H9 (cell line): ENCODE data around the genes CCDC88C and NDUFB1.

DNA sequence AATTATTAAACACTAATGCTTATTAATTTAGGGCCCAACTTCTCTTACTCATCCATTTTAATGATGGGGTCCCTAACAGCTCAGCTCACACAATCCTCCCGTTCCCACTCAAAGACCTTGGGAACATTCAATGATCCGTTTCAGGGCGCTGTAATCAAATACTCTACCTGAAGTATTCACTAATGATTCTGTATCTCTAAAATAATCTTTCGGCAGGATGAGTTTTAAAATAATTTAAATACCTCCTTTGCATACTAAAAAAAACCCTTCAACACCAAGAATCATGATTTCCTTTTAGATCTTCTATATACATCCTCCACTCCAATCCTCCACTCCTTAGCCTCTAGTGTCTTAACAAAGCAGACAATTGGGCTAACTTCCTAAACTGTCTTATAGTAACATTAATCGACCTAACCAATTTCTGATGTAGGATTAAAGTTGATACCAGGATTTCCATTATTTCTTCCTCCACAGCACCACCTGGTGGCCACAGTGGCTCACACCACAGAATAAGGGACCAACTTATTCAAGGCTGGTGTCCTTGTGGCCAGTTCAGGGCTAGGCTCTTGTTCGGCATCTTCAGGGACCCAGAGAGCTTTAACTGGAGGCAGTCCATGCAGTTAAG, 41.8 kb upstream of the GPR68 start:
- PRO-cap: unidirectional peak, plus-strand start at position 467 of the sequence

DNA sequence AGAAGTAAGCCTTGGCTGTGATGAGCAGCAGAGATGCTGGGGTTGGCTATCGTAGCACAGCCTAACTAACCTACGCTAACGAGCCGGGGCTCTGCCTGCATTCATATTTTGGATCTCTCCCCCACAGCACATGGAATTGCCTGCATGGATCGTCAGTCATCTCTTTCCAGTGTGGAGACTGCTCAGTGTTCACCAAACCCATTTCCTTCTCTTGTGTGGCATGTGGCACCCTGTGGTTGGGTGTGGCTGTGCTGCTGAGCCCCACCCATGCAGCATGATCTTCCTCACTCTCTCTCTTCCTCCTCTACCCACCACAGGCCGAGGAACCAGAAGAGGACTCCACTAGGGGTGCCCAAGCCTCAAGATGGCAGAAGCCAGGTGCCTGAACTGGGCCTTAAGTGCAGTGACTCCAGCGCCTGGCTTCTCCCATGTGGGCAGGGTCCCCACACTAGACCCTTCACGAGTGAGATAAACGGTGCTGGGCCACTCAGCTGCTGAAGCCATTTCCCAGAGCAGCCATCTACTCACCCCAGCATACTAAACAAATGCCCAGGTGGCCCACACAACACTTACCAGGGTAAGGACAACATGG, 66.8 kb upstream of the GPR68 start:
- PRO-cap: no peak

- PRO-cap: no peak
These were observed 85.6 kb downstream of the CCDC88C start for GRCh38 chr14:91331710-91332657.

DNA sequence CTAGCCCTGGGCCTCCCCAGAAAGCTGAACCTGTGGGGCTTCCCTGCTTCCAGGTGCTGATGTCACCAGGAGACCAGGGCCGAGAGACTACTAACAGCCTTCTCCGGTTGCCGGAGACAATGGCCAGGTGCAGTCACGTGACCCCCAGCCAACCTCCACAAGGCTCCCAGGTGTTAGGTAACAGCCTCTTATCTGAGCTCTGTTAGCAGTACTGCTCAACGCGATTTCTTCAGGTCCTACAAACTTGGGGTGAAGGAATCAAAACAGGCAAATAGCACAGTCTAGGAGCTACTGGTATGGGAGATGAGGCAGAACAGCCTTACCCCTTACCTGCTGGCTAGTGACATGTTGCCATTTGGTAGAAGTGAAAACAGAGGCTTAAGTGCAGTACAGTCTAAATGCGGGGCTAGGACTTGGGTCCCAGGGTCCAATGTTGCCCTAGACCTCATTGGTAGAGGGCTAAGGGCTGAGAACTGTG, 3.9 kb downstream of the CCDC88C start:
- PRO-cap: bidirectional peak, plus-strand start at position 205 of the sequence, minus-strand start at position 92 of the sequence

DNA sequence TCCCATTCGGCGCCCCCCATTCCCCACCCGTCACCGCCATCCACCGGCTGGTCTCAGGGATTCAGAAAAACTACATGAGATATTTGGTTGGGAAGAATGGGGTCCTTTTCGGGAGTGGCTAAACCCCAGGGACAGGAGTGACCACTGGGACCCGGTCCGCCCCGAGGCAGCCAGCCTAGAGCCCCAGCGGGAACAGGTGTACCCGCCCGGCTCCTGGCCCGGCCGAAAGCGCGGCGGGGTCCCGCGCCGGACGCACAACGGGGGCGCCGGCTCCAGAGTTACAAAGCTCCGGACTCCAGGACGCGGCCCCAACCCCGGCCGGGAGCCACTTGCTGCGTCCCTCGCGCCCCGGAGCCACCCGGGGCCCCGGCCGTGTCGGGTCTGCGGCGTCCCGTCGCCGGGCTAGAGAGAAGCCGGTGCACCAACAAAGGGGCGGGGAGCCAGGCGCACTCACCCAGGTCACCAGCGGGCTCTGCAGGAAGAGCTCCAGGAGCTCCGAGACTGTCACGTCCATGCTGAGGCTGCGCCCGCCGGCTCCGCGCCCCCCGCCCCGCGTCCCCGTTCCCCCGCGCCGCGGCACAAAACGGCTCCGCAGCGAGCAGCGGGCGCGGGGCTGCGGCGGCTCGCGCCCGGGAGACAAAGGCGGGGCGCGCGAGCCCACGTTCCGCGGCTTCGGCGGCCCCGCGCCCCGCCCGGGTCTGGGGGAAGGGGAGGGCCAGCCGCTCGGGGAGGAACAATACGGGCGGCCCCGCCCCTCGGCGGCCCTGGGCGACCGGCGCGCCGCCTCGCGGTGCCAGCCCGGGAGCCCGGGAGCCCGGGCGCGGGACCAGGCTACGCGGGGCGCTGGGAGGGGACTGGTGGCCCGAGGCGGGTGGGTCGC, at the start of gene CCDC88C:
CCDC88C (minus strand) TSS at position 644 of the 880 bp plus-strand sequence.
- PRO-cap: unidirectional peak, plus-strand start at position 225 of the sequence; unidirectional peak, plus-strand start at position 328 of the sequence; bidirectional peak, plus-strand start at position 477 of the sequence, minus-strand start at position 474 of the sequence; bidirectional peak, plus-strand start at position 608 of the sequence, minus-strand start at position 638 of the sequence; bidirectional peak, plus-strand start at position 801 of the sequence, minus-strand start at position 700 of the sequence

GRCh38 chr14:91482342-91482823, 27.7 kb downstream of the PPP4R3A start:
- PRO-cap: no peak

DNA sequence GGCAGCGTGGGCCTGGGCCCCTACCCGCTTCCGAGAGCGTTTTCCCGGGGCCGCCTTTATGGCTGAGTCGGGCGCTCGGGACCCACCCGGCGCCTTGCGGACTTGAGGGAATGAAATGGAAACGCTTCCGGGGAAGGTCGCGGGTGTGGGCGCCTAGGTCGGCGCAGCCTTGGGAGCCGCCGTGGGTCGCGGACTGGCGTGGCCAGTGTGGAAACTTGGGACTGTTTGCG, 539 bp upstream of the PPP4R3A start:
- PRO-cap: bidirectional peak, plus-strand start at position 120 of the sequence, minus-strand start at position 112 of the sequence

DNA sequence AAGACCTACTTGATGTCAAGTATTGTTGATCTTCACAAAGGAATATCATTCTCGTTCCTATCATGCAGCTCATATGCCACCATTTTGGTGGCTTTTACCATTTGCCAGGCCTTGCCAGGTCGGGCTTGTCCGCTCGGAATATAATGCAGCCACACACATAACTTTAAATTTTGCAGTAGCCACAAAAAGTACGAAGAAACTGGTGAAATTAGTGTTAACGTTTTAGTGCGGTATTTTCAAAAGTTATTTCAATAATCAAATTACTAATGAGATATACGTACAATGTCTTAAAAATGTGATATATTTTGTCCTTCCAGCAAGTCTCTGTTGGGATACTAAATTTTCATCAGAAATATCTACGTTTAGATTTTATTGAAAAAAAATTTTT, 1.1 kb upstream of the PPP4R3A start:
- PRO-cap: bidirectional peak, plus-strand start at position 48 of the sequence, minus-strand start outside the sequence

DNA sequence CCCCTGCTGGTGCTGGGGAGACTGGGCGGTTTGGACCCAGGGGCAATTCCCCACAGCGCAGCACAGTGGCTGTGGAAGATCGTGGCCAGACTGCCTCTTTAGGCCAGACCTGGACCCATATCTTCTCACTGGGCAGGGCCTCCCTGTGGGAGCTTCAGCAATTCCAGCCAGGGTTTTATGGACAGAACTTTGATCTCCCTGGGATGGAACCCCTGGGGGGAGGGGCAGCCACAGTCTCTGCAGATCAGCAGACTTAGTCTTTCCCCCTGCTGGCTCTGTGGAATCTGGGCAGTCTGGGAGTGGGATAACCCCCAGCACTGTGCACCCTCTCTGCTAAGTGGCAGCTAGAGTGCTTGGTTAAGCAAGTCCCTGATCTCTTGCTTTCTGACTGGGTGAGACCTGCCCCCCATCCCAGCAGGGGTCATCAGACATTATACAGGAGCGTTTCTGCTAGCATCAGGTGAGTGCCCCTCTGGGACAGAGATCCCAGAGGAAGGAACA, 44.9 kb upstream of the PPP4R3A start:
- PRO-cap: no peak

- PRO-cap: no peak
These were observed 42.6 kb upstream of the CATSPERB start for GRCh38 chr14:91774248-91775075.

- PRO-cap: unidirectional peak, plus-strand start at chr14:91835844
These were observed 31.7 kb downstream of the TC2N start for GRCh38 chr14:91835624-91835994.

DNA sequence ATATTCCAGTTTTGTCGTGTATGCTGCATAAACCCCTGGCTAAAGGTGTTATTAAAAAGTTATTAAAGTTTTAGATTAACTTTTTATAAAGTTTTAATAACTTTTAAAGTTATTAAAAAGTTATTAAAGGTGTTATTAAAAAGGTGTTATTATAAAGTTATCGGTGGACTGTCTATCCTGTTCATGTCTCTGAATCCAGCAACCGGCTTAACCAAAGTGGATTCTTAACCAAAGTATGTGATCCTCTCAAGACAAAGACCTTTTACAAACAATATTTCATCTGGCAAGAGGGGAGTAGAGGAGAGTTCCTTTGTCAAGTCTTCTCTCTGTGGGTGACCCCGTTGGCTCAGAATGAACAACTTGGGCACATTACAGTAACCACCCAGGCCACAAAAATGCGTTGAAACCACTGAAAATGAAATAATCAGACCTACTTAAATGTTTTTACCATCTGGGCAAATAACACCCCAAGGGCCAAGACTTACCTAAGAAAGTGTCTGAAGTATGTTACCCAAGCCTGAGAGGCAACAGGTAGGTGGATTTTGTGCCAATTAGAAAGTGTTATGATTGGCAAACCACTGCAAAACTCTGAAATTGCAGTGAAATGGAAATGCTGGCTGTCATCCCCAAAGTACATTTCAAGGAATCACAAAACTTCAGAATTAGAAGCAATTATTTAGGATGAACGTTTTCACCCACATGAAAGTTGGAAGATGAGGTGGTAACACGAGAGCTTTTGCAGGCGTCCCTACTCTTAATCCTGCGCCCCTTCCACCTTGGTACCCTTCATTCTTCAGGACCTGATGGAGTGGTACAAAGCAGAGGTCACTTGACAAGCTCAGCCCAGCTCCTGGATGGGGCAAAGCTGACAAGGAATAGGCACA, 1.3 kb downstream of the TC2N start:
- PRO-cap: no peak

DNA sequence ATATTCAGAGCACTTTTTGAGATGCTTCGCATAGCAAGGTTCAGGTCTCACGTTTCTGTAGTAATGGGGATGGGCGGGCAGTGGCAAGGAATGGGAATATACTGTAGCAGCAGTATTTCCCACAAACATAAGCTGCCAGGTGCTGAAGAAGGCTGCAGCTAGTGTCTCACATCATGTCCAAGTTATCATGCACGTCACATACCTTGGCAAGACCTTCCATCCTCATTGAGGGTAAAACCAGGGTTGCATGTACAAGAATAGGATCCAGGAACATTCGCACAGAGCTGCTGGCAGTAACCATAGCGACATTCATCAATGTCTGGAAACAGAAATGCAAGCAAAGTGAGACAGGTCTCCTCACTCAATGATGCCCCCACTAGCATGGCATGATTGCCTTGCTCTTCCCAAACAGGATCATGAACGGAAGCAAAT, 23.7 kb upstream of the TC2N start:
- PRO-cap: no peak

- PRO-cap: unidirectional peak, plus-strand start at chr14:92121071; bidirectional peak, plus-strand start at chr14:92121366, minus-strand start at chr14:92121291; bidirectional peak, plus-strand start at chr14:92121704, minus-strand start at chr14:92121706
These were observed at the start of gene NDUFB1 for GRCh38 chr14:92120889-92121767. Gene NDUFB1 (minus strand): TSS chr14:92121706.

DNA sequence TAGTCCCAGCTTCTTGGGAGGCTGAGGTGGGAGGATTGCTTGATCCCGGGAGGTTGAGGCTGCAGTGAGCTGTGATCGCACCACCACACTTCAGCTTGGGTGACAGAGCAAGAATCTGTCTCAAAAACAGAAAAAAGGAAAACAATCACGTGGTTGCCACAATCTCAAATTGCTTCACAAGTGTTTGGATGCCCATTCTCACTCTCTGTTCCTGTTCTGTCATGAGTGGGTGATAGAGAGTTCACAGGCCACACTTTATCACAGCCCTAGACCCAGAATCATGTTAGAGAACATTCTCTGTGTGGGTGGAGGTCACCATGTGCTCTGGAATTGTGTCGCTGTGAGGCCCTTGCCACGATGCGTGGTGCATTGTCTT, 91.6 kb downstream of the SLC24A4 start:
- PRO-cap: no peak

GRCh38 chr14:92449697-92450457, 63.7 kb upstream of the RIN3 start:
- PRO-cap: no peak

- PRO-cap: no peak
These were observed 12.8 kb upstream of the RIN3 start for GRCh38 chr14:92500516-92501358.

DNA sequence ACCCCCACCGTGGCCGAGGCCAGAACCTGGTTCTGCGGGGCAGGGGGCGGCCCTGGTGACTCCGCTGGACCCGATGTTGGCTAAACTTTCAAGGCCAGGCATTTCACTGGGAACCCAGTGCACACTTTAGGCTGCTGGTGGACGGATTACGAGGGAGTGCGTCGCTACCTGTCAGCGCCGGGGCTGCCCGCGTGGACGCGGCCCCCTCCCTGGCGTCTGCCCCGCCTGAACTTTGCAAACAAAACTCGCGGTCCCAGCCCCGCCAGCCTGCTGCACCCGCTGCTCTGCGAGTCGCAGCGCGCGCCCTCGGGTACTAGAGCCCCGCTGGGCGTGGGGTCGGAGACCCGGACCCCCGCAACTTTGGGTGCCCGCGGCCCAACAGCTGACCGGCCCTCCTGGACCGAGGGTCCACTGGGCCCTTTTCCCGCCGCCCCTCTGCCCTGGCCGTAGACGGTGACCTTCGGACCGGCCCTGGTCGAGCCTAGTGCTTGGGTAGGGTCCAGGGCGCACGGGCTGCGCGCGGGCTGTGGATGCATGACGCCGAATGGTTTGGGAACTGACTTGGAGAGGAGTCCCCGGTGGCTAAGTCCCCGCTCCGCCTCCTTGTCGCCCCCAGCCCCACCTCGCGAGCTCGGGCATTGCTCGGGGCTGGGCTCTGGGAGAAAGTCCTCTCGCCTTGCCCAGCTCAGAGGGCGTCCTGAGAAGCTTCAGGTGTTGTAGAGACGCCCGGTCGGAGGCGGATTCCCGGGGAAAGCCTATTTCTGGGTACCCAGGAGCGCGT, 714 bp downstream of the RIN3 start:
- PRO-cap: no peak

DNA sequence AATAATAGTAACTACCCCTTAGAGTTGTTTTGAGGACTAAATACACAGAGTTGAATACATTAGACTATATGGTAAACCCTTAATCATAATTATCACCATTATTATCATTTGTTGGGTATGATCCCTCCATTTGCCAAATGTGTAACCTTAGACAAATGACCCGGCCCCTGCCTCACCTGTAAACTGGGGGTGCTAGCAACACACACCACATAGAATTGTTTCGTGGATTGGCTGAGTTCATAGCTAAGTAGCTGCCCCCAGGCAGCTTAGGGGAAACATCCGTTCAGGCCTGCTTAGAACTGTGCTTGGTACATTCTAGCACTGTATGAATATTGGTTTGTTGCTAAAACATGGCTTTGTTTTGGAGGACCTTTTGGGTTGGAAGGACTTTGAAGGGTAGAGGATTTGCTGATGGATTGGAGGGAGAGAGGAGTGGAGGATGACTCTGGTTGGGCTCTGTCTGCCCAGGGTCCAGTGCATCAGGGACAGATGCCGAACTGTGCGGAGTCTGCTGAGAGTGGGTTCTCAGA, 2.0 kb downstream of the RIN3 start:
- PRO-cap: no peak

- PRO-cap: no peak
These were observed 33.0 kb downstream of the RIN3 start for GRCh38 chr14:92546288-92547190.